Anterior vena cava (tissue), 1 donor: Measurements from ENCODE around the gene ZC2HC1B.

- PRO-cap = no peak
Measured at GRCh38 chr6:142912978-142913469, 32.0 kb downstream of the HIVEP2 start.

GRCh38 chr6:142925544-142926135 is 19.3 kb downstream of the HIVEP2 start:
- PRO-cap = no peak

DNA sequence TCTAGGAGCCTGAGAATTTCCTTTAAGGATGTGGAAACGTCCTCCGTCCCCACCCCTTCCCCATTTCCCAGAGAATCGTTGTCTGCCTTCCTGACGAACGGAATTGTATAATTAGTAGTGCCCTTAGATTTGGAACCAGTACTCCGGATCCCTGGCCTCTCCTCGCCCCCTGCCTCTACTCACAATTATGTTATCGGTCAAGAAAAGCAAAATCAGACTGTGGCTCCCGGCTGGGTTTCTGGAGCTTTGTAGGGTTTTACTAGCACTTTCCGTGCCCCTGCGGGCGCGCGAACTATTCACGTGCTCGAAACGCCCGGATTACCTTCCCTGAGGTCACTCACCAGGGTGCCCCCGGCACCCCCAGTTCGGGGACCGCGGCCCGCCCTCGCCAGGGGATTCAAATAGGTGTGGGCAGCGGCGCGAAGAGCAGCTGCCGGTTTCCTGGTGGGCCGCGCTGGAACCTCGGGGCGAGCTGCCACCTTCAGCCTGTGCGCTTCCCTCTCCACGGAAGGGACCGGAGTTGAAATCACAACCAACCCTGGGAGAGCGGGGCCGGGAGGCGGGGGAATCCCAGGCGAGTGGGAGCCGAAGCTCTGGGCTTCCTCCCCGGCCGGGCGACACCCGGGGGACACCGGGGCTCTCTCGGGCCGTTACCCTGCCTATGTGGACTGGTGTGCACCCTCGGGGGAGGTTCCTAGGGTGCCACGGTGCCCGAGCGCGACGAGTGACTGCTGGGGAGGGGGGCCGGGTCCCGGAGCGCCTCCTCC is 1.9 kb upstream of the HIVEP2 start:
- PRO-cap = unidirectional peak, minus-strand start at position 696 of the sequence

GRCh38 chr6:142947451-142948087 is 2.6 kb upstream of the HIVEP2 start:
- PRO-cap = bidirectional peak, plus-strand start at chr6:142947705, minus-strand start at chr6:142947515

GRCh38 chr6:143115783-143116163 is 55.1 kb downstream of the AIG1 start:
- PRO-cap = no peak

GRCh38 chr6:143397071-143397960 is 53.2 kb downstream of the ADAT2 start:
- PRO-cap = no peak

GRCh38 chr6:143456577-143456900 is 5.9 kb downstream of the PEX3 start:
- PRO-cap = no peak

- PRO-cap = no peak
Measured at GRCh38 chr6:143692095-143692580, 14.4 kb downstream of the PHACTR2 start.

DNA sequence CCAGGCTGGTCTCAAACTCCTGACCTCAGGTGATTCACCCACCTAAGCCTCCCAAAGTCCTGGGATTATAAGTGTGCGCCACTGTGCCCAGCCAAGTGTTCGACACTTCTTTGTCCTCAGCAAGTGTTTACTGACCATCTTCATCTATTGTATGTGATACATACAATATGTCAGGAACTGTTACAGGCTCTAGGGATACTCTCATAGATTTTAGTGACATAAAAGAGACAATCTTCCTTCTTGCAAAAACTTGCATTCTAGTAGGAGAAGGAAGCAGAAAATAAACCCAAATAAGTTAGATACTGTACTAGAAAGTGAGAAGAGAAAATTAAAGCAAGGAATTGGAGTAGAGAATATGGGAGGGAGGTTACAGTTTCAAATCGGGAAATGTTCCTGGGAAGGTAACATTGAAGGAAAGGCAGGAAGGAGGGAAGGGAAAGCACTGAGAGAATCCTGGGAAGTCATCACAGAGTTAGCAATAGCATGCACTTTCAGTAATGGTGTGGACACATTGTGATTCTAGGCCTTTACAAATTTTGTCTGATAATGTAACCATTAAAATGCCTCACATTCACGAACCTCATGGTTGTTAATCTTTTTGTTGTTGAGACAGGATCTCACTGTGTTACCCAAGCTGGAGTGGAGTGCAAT is 42.4 kb downstream of the PHACTR2 start:
- PRO-cap = no peak

DNA sequence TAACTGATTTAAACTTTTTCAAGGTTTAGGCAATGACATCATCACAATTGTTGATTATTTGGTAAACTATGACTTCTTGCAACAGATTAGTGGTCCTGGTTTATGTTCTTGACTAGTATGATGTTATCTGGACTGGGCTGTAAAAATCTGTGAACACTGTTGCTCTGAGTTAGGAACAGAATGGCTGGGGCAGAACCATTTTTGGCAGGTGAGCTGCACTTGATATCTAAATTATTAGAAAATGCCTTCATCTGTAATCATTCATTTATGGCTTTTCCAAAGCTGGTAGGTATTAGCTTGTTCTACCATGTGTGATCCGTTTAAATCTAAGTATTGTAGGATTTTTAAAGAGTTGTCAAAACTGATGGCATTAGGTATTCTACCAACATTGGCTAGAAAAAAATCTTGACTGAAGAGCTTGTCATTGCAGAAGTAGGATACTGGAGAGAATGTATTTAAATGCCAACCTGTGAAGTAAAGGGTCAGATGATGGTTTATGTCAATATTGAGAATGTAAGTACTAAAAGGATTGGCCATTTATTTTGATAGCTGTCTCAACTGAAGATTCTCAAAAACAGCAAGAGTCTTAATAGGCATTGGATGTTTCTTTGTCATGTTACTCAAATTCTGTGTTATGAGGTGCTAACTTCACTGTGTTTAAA is at the start of gene ZC2HC1B:
Gene ZC2HC1B (plus strand): TSS at position 115 of the 662 bp plus-strand sequence.
- PRO-cap = no peak

- PRO-cap = no peak
Measured at GRCh38 chr6:143965940-143966580, 42.0 kb downstream of the PLAGL1 start.

GRCh38 chr6:144151682-144152501 is 1.6 kb downstream of the STX11 start:
- PRO-cap = no peak

- PRO-cap = no peak
Measured at GRCh38 chr6:144264209-144264699, 20.9 kb upstream of the UTRN start.

- PRO-cap = no peak
Measured at GRCh38 chr6:144304103-144304723, 19.1 kb downstream of the UTRN start.

GRCh38 chr6:144343559-144344713 is 58.8 kb downstream of the UTRN start:
- PRO-cap = no peak

DNA sequence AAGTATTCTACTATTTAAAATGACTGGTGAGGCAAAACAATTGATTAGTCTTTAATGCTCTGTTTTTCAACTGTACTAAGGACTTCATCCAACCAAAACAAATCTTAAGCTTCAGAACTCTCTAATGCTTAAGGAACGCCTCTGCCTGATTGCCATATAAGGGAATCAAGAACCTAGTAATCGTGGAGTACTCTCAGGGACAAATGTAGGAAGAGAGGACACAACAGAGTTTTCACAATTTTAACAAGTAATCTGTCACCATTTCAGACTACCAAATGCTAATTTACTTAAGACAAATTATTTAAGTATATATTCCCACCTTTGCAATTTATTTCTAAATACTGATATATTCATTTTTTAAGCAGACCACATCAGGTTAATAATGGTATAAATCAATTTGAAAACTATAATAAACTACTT is 16.0 kb downstream of the FBXO30 start:
- PRO-cap = no peak

DNA sequence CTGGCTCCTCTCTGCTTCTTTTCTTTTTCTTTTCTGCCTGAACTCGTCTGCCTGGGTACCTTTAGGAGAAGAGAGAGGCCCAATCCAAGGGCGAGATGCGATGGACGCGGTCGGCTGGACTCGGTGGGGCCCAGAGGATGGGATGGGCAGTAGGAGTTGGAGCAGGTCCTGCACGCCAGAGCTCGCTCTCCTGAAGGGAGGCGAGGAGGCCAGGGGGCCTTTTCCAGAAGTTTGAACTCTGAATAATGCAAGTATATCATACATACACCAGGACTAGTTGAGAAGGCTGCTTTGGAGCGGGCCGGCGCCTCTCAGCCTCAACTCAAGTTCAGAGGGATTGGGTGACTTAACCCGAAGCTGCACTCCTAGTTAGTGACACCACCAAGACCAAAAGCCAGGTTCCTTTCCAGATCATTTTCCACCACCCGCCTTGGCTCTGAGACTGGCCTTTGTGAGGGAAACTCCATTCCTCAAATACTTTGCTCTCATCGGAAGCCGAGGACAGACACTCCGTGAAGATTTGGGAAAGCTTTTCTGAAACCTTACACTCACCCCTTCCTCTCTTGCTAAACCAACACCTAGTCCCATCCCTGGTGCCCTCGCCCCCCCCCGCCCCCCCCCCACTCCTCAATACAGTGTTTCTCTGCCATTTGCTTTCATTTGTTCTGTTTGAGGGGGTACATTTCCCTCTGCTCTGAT is 684 bp downstream of the RAB32 start:
- PRO-cap = bidirectional peak, plus-strand start at position 87 of the sequence, minus-strand start at position 35 of the sequence; bidirectional peak, plus-strand start at position 477 of the sequence, minus-strand start at position 330 of the sequence

- PRO-cap = unidirectional peak, plus-strand start at chr6:146857836
Measured at GRCh38 chr6:146856819-146857968, 258.4 kb downstream of the ADGB start.

GRCh38 chr6:146857969-146858539 is 259.3 kb downstream of the ADGB start:
- PRO-cap = bidirectional peak, plus-strand start at chr6:146858176, minus-strand start at chr6:146858119

DNA sequence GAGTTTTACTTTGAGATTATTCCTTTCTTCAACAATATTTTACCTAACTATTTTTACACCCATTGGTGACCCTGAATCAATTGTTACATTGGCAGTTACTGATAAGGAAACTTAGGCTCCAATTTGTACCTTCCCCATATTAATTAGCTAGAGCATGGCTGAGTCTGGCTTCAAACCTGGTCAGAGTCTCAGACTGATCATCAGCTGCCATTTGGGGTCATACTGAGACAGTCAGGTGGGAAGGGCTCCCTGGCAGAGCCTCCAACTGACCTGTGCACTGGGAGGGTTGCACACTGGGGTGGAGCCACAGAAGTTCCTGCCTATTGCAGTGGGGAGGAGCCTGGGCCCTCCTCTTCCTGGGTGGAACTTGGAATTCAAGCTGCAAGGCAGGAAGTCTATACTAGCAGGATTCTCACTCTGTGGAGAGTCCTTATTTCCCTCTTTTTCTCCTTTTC is 285.0 kb downstream of the ADGB start:
- PRO-cap = no peak